Subcutaneous preadipocyte (primary cell): Measurements from ENCODE around the genes GBP1 and GBP5.

- CAGE, long polyA plus RNA: no peak
Measured at GRCh38 chr1:87327499-87327906, 1.2 kb upstream of the LMO4 start.

DNA sequence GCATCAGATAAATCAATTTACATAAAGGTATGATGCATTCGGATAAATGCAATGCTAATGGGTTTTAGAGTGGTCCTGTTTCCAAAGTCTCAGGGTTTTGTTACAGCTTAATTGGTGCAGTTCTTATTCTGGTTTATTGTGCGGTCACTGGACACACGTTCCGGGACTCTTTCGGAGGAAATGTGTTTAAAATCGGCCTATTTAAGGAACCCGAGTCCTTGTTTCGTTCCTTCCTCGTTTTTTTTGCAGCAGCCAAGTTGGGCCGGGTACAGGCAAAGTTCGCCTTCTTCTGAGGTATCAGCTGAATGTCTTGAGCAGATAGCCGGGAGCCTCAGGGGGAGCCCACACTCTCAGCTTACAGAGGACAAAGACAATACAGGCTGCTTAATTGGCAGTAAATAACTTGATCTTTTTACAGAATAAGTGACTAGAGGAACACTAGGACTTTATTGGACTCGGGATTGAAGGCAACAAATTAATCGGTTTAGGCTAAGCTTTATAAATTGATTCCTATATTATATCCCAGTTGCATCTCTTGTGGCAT, 1.8 kb downstream of the LMO4 start:
- CAGE, long polyA plus RNA: no peak

DNA sequence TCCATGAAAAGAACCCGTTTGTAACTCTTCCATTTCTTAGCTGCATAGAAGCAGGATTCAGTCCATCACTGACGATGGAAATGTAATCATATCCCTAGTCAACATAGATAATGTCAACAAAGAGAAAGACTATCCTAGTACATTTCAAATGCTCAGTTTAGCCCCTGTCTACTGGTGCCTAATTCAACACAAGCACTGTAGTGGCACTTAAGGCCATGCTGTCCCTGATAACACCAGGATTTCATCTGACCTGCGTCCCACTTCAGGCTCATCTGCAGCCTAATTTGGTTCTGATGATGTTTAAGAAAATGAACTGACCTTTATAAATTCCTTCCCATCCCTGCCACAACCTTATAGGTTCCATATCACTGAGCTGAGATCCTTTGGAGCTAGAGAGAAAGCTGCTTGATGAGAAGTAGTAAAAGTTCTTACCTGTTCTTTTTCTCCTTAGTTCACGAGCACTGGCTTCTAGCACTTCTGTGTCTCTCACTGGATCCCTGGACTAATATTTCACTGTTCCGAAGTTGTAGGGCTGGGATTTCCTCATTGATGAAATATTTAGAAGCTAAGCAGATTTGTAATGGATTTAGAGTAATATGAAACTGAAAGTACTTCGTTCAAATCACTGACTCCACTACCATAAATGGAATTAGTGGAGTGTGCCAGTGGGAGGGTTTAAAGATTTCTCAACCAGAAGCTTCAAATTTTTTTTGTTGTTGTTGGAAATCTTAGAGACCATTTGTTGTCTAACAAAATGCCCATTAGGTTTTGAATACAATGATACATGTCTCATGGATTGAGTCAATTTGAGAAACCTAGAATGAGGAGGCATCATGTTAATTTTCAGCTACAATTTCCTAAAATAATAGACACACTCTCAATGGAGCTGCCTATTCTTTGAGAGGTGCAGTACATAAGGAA, at the start of gene GBP1:
GBP1 (minus strand) TSS at position 481 of the 921 bp plus-strand sequence.
- CAGE, long polyA plus RNA: no peak

- CAGE, long polyA plus RNA: no peak
Measured at GRCh38 chr1:89068696-89069401, 3.8 kb upstream of the GBP1 start.

- CAGE, long polyA plus RNA: no peak
Measured at GRCh38 chr1:89271546-89271945, 1.1 kb downstream of the GBP5 start.

- CAGE, long polyA plus RNA: no peak
Measured at GRCh38 chr1:89272563-89273465, at the start of gene GBP5. TSS of gene GBP5 (minus strand) at chr1:89272860.

DNA sequence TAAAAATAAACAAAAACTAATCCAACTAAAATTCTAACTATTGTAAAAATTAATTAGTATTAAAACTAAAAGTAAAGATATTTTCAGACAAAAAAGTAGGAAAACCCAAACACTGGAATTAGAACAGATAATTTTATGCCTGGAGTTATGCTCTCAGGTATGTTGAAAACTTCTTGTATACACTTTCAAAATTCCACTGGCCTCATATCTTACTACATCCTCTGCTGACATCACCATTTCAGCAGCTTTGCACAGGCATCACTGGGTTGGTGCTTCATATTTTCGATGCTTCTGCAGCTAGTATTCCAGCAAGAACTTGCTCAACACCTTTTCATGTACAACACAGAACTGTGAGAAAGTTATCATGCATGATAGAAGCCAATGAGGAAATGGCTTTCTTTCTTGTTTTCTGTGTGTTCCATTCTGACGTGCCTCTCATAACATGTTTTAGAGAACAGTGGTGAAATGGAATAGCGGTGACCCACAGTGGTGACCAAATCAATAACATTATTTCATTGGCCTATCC, 5.0 kb upstream of the GBP5 start:
- CAGE, long polyA plus RNA: no peak

DNA sequence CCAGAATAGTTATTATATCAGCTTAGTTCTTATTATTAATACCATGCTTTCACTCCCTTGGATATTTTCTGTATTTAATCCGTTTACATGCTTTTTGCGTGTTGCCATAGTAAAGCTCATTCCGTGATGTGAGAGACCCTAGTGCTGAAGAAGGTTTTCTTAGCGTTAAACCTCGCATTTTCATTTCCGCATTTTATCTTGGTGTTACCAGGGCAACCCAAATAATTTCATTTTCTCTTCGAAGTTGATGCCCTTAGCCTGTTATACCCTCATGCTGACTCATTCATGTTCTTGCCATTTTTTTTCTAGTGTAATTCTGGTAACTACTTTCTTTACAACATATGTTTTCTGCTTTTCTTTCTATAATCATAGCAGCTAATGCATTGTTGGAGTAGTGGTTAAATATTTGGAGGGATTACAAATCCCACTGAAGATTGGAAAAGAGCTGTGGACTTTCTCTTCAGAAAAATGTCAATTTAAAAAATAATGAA, 37.3 kb downstream of the LRRC8C start:
- CAGE, long polyA plus RNA: no peak

DNA sequence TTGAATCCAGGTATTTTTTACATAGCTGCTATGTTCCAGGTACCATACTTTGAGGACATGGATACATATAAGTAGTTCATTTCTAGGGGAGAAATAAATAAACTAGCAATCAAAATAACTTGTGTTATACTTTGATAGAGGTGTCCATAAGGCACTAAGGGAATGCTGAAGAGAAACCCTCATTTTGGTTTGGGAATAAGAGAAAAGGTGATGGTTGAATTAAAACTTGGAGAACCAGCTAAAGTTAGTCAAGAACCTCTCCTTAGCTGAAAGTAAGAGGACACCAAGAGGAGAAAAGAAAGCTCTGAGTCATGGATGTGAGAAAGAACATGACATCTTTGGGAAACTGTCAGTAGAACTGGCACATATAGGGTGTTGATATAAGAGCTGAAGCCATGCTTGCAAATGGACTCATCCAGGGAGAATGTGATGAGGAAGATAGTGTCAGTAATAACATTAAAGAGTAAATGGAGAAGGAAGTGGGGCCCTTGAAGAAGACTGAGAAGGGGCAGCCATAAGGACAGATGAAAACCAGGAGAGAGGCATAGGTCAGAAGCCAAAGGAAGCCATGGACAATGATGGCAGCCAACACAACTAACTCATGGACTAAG, 54.3 kb downstream of the LRRC8C start:
- CAGE, long polyA plus RNA: no peak

DNA sequence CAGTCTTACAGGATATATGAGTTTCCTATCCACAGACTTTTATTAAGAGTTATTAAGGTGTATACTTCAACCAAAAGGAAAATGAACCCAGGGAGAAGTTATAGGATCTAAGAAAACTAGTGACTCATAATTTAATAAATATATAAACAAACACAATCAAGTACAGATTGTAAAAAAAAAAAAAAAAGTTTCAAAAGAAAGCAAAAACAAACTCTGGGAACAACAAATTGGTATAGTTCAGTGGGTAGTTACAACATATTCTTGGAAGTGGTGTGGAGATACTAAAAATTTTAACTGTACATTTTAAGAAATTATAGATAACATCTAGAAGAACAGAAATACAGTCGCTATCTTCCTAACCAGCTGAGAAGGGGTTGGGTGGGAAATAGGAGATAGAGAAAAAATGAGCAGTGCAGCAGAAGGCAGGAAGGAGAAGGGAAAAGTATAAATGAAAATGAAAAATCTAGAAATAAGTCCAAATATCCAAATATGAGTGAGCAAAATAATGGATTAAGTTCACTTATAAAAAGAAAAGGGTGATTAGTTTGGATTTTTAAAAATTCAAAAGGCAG, 70.5 kb downstream of the LRRC8C start:
- CAGE, long polyA plus RNA: no peak

GRCh38 chr1:89724556-89725221, 91.8 kb downstream of the LRRC8C start:
- CAGE, long polyA plus RNA: no peak

DNA sequence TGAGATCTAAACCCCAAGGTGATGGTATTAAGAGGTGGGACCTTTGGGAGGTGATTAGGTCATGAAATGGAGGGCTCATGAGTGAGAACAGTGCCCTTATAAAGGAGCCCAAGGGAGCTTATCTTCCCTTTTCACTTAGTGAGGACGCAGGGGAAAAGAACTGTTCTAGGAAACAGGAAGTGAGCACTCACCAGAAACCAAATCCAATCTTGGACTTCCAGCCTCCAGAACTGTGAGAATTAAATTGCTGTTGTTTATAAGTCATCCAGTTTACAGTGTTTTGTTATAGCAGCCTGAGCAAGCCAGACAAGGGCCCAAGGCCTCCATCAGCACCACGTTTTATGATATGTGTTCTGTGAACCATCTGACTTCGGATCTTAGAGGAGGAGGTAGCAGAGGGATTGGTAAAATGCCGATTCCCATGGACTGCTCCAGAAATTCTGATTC, 60.3 kb upstream of the LRRC8D start:
- CAGE, long polyA plus RNA: no peak

DNA sequence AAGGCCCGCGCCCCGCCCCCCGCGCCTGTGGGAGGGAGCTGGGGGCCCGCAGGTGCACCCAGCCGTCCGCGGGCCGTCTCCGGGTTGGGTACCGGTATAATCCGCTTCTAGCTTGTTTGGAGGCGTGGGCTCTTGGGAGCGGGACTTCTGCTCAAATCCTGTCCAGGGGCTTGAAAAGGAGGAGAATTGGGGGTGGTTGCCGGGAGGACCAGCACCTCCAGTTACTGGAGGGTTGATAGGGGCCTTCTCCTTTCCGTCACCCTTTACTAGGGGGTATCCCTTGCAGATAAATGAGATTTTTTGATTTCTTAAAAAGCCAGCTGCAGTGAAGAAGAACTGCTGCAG, 965 bp downstream of the LRRC8D start:
- CAGE, long polyA plus RNA: no peak

DNA sequence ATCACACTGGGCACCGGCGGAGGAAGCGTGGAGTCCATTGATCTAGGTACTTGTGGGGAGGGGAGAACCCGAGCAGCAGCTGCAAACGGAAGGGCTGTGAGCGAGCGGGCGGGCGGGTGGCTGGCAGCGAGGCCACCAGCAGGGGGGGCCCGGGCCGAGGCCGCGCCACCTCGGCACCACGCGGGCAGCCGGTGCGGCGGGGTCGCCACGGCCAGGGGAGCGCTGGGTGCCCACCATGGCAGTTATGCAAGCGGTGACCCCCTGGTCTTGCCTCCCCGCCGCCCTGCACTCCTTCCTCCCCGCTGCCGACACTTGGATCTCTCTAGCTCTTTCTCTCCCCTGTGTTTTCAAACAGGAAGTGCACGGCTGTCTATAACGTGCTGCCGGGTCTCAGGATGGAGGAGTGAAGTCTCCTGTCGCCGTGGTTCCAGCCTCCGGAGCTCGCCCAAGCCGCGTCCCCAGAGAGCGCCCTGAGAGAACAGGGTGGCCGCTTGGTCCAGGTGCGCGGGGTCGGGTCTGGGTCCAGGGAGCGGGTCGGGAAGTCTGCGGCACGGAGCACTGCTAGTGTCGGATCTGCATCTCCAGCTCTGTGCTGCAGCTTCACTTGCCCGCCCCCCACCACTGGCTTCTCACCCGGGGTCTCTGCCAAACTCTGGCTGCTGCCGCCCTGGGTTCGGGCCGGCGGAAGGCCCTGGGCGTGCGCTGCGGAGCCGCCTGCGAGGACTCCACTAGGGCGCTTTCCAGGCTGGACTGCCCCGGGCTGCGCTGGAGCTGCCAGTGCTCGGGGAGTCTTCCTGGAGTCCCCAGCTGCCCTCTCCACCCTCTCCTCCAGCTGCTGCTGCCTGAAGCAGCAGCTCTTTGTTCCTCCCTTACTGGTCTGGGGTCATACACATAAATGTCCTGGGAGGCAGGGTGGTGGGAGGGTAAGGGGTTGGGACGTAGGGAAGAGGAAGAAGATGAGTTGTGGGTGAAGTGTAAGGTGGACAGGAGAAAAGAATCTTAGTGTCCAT, 22.8 kb downstream of the LRRC8D start:
- CAGE, long polyA plus RNA: no peak

DNA sequence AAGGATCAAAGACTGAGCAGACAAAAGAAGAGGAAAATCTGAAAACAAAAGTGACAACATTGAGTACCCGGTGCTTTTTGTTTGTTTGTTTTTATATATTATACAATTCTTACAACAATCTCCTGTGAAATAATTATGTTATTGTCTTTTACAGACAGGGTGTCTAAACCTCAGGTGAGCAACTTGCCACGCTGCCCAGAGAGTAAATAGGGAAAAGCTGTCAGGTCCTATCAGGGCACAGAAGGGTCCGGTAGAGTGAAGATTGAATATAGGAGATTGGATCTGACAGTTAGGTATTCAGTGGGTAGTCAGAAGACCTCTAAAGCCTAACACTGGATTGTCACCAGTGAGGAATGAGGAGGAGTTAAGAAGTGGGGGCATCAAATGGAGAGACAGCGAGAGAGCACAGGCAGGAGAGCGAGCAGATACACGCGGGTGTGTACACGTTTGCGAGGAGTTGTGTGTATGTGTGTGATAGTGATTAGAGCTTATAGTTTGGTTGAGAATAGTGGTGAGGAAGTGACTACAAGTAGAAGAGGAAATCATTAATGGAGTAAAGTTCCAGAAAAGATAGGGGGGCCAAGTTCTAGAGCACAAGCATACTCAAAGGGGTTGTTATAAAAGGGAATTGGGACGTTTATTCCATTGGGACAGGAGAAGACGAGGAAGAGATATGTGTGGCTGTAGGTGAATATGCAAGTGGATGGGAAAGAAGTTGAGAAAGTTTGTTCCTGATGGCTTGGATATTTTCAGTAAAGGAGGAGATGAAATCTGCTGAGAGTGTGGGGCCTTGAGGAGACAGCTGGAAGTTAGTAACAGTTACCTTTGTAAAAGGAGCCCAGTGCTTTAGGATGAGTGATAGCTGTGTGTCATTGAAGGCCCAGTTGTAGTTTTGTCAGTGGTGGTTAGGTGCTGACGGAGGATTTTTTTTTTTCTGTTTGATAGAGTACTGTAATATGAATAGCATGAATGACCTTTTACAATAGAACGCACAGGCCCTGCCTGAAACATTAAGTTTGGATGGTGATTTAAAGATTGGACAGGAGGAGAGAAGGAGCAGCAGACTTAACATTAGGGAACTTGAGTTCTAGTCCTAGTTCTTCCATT, 33.0 kb downstream of the LRRC8D start:
- CAGE, long polyA plus RNA: no peak

DNA sequence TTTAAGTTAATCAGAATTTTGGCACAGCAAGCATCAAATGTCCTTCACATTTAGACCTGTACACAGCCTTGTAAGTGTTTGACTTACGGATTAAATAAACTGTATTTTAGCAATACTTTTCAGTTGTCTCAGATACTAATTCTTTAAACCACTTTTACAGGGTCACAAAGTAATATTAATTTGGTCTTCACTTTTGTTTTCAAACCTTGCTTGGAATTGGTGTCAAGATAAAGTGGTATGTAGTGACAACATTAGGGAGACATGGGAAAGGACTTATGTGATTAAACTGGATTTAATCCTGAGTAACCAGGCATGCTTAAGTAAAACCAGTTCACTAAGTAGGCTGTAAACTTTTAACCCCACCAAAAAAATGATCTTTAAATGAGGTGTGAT, 1.0 kb downstream of the ZNF326 start:
- CAGE, long polyA plus RNA: no peak

- CAGE, long polyA plus RNA: no peak
Measured at GRCh38 chr1:90010038-90010483, 15.2 kb downstream of the ZNF326 start.

DNA sequence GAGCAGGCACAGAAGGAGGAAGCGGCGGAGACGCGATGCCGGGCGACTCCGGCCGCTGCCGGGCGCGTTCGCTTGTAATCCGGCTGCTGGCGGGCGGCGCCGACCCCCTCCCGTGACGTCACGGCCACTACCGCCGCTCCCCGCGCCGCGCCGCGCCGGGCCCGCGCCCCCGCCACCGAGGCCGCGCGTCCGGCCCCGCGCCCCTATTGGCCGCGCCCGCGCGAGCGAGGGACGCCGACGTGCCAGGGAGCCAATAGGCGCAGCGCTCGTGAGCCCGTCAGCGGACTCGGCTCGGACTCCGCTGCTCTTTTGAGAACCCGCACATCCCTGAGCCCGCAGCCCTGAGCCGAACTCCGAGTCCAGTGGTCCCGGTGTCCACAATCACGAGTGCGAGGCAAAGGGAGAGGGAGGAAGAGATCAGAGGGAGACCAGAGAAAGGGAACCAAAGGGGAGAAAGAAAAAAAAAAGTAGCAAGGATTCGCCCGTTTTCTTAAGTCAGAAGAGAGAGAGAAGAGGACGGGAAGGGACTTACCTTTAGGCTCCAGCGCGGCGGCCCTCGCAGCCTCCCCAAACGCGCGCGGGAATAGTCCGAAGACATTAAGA, 864 bp upstream of the BARHL2 start:
- CAGE, long polyA plus RNA: no peak

- CAGE, long polyA plus RNA: no peak
Measured at GRCh38 chr1:91009923-91010924, 11.6 kb downstream of the ZNF644 start.

- CAGE, long polyA plus RNA: no peak
Measured at GRCh38 chr1:91386986-91387592, 17.5 kb downstream of the HFM1 start.